Cardiac atrium fibroblast (primary cell): Measurements from ENCODE around the genes SP8 and TOMM7.

DNA sequence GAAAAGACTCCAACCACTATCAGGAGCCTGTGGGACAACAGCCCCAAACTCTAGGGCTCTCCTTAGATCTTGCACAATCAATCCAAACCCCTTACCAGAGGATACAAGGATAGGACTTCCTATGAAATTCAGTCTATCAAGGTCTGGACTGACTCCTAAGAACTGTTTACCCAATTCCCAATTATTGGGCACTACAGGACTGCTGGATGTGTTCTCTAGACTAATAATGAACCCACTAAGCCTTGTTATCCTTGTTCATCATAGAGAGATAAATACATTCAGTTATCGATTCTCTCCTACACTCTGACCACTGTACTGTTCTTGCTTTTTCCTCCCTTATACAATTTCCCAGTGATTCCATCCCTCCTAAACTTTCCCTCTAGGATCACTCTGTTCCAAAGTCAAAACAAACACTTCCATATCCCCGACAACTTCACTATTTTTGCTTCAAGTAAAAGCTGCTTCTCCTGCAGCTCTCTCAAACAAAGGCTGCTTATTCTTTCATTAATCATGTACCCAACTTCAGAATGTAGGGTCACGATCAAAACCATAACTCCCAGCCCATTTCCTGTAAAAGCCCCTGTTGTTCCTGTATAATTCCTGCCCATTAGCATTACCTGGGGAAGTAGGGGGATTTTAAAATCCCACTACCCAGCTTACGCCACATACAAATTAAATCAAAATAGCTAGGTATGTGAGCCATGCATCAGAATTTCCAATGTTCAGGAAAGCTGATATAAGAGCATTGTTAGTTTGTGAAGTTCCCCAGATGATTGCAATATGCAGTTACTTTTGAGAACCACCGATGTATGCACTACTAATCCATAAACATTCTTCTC lies 19.0 kb downstream of the SNX13 start:
- RAMPAGE, long total RNA, result no peak

DNA sequence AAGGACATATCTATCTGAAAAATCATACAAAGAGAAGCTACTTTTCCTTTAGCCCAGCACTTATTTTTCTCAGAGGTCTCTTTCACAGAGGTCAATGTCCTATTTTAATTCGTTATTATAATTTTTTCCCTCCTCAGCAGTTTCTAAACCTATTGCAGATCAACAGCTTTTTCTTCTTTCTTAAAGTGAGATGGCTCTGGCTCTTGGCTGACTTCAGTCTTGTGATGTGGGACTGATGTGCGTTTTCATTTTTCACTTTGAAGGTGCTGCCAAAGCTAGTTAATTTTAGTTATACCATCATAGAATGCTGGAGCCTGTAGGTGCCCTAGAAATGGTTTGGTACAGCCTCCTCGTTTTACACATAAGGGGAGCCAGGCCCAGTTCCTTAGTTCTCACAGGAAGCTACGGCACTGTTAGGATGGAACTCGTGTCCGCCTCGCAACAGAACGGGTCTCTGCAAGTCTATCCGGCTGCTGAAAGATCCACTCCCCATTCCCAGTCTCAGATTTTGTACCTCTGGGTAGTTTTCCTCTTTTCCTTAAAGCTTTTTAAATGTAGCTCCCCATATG lies 173.1 kb upstream of the PRPS1L1 start:
- RAMPAGE, long total RNA, result no peak

DNA sequence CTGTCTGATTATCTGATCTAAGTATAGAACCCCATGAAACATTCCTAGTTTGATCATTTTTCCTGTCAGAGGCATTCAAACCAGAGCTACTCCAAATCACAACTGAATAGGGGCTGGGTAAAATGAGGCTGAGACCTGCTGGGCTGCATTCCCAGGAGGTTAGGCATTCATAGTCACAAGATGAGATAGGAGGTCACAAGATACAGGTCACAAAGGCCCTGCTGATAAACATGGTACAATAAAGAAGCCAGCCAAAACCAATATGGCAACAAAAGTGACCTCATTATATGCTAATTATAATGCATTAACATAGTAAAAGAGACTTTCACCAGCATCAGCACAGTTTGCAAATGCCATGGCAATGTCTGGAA lies 37.4 kb downstream of the TWIST1 start:
- RAMPAGE, long total RNA, result no peak

DNA sequence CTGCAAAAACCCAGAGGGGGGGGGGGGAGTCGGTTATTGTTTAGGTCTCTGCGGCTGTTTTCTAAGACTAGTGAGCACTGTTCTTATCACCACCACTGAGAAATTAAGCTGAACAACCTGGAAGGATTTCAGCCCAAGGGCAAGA lies 1.4 kb downstream of the TWIST1 start:
- RAMPAGE, long total RNA, result no peak

DNA sequence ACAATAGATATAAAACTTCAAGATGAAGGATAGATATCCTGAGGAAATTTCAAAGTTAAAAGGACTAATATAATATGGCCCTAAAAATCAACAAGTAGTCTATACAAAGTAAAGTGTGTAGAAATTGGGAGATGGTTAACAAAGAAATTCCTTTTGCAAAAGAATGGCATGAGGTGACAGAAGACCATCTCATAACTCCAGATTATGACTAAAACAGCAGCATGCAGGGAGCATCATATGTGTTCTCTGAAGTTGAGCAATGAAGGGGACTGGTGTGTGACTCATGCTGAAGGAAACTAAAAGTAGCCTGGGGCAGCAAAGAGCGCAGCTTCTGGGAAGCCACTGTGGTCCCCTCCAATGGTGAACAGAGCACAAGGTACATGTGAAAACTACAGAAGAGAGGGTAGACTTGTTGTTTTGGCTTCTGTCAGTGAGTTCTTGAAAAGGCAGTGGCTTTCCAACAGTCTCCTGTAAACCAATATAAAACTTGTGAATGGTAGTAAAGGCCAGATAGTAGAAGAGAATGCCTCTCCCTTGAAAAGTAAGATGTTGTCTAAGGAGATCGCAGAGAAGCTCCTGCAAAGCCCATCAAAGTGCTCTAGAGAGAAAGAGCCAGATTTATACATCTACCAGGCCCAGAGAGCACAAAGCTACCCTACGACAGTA lies 133.3 kb downstream of the MACC1 start:
- RAMPAGE, long total RNA, result no peak

GRCh38 chr7:20201315-20201946 lies 15.8 kb downstream of the MACC1 start:
- RAMPAGE, long total RNA, result no peak

DNA sequence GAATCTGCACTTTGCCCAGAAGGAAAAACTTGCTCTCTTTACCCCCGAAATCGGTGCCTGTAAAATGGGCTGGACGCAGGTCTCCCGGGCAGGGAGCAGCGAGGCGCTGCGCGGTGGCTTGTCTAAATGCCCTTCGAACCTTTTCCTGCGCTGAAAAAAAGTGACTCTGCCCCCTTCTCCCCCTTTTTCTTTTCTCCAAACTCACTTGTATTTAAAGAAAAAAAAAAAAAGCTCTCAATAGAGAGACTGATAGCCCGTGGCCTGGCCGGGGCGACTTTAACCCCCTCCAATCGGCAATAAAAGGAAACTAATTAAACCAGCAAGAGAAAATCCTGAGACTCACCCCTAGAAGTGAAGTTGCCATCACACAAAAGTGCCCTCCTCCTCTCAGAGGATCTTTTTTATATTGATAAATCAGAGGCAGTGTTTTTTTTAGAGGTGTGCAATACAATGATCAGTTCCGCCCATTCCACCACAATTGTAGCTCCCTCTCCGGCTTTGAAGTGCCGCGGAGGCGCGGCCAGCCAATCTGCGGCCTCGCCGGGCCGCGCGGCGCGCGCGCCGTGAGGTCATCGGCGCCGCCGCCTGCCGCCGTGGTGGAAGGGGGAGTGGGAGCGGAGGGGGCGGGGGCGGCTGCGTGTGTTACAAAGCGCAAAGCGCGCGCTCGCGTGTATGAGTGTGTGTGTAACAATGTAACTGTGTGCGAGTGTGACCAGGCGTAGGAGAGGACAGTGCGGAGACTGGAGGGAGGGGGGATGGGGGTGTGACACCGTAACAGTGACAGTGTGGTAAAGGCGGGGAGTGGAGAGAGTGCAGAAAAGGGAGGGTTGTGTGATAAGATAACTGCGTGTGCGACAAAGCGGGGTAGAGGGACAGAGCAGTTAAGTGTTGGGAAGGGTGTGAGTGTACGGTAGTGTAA lies at the start of gene SP8:
TSS of gene SP8 (minus strand) at position 452 of the 919 bp plus-strand sequence.
- RAMPAGE, long total RNA, result no peak

DNA sequence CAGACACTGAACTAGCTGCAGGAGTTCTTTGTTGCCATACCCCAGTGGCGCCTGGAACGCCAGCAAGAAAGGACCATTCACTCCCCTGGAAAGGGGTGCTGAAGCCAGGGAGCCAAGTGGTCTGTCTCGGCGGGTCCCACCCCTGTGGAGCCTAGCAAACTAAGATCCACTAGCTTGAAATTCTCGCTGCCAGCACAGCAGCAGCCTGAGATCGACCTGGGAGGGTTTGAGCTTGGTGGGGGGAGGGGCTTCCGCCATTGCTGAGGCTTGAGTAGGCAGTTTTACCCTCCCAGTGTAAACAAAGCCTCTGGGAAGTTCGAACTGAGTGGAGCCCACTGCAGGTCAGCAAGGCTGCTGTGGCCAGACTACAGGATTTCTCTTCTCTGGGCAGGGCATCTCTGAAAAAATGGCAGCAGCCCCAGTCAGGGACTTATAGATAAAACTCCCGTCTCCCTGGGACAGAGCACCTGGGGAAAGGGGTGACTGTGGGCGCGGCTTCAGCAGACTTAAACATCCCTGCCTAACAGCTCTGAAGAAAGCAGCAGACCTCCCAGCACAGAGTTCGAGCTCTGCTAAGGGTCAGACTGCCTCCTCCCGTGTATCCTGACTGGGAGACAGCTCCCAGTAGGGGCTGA lies 281.1 kb upstream of the SP4 start:
- RAMPAGE, long total RNA, result no peak

DNA sequence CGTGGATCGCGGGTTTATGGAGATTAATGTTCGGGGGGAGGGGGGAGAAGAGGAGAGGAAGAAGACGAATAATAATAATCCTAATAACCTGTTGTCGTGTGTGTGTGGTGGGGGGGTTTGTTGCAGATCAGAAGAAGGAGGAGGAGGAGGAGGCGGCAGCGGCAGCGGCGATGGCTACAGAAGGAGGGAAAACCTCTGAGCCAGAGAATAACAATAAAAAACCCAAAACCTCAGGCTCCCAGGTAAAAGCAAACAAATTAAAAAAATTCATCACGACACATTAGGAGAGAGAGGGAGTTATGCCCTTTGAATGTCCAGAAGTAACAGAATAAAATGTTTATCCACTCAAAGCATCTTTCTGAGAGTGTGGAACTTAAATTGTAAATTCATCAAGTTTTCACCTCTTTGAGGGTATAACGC lies 678 bp downstream of the SP4 start:
- RAMPAGE, long total RNA, result no peak

- RAMPAGE, long total RNA, result no peak
Measured at GRCh38 chr7:21944485-21945027, 1.1 kb downstream of the CDCA7L start.

- RAMPAGE, long total RNA, result no peak
Measured at GRCh38 chr7:22363771-22364400, 6.9 kb upstream of the RAPGEF5 start.

DNA sequence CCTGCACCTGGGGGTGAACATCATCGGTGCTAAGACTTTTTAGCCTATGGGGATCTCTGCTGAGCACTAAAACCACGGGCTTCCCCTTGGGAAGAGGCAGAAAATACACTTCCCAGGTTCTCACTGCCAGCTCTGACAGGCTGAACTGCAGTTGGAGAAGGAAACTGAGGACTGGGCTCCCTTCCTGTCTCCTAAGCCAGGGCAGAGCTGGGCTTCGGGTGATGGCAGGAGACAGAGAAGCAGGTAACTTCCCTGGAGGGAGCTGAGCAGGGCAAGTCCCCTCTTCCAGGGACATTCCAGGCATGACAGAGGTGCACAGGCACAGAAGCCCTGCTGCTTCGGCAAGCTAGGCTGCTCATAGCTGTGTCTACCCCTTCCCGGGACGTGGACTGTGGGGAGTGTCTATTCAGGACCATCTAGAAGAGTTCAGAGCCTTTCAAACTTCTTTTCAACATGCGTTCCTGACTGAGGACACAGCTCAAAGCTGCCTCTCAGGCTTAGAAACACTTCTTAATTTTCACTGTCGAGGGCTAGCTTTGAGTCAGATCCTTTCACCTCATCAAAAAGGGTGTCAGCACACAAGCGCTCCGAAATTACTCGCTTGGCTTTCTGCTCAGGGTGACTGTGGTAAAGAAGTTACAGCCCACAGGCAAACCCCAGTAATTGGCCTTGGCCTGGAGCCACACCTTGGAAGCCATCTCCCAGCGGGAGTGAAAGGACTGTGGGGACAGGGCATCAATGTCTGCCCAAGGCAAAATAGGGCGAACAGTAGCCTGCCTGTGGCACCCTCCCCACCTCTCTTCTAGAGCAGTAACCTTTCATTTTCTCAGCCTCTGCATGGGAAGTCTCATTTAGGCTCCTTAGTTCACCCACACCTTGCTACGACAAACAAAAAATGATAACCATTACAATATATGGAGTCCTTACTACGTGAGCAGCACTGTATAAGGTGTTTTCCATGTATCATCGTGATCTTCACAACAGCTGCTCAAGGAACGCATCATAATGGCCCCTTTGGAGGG lies 63.8 kb upstream of the STEAP1B start:
- RAMPAGE, long total RNA, result no peak

DNA sequence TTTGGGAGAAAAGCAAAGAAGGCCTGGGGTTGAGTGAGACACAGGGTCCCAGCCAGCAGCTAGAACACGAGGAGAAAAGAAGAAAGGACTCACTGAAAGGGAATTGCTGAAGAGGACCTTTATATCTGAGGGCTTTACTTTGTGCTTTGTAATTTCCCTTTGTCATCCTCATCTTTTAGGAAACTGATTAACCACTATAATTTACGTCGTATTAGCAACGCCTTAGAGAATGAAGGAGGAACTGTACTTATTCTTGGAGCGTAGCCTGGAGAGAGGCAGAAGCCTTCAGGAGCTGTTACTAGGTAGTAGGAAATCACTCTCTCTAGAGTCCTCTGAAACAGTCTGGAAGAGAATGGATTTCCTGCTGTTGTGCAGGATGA lies 101.0 kb upstream of the STEAP1B start:
- RAMPAGE, long total RNA, result no peak

GRCh38 chr7:22811929-22813010 lies 10.4 kb downstream of the TOMM7 start:
- RAMPAGE, long total RNA, result no peak

DNA sequence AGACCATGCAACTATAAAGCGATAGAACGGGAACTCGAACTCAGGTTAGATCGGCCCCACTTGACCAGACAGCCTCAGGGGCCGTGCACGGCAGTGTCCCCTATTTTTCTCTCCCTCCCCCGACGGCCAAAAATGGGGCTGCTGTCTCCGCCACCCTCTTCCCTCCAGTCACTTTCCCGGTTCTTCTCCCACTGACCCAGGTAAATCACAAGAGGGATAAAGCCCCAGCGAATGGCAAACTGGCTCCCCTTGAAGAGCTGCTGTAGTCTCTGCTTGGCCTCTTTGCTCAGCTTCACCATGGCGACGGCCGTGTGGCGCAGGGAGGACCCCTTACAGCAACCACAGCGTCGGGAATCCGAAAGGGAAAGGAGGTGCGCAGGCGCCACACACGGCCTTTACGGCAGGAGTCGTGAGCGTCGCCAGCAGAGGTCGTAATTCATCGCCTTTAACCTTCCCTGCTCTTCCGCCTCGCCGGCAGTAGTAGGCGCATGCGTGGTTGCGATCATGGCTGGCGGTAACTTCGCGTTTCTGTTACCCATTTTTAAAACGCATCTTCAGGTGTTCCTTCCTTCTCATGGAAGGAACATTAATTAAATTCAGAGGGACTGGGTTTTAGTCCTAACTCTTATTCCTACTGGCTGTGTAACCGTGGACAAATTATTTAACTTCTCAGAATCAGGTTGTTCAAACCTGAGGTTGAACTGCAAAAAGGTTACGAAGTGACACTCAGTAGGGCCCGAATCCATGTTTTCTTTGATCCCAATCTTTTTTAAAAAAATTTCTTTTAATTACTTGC lies at the start of gene TOMM7:
TSS of gene TOMM7 (minus strand) at position 369 of the 796 bp plus-strand sequence.
- RAMPAGE, long total RNA, result start-site peak on the minus strand centred at position 336 of the sequence, 74 bp wide, 801 and 186 reads in 2 replicates

GRCh38 chr7:22853667-22853919 lies 30.9 kb upstream of the TOMM7 start:
- RAMPAGE, long total RNA, result no peak

- RAMPAGE, long total RNA, result no peak
Measured at GRCh38 chr7:22856441-22857229, 34.0 kb upstream of the TOMM7 start.

DNA sequence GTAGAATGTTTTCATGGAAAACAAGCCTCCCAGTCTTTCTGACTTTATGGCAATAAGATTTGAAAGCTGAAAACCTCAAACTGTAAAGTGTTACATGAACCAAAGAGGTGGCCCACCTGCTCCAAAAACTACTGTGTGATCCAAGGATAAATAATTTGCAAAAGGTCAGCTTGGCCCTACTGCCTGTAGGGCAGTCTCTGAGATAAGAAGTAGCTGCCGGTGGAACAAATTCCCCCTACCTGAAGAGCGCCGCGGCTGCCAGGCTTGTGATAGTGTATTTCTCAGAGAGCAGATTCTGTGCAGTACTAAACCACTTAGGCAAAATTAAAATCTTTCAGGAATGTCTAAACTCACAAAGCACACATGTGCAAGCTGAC lies 1.2 kb downstream of the HYCC1 start:
- RAMPAGE, long total RNA, result no peak

DNA sequence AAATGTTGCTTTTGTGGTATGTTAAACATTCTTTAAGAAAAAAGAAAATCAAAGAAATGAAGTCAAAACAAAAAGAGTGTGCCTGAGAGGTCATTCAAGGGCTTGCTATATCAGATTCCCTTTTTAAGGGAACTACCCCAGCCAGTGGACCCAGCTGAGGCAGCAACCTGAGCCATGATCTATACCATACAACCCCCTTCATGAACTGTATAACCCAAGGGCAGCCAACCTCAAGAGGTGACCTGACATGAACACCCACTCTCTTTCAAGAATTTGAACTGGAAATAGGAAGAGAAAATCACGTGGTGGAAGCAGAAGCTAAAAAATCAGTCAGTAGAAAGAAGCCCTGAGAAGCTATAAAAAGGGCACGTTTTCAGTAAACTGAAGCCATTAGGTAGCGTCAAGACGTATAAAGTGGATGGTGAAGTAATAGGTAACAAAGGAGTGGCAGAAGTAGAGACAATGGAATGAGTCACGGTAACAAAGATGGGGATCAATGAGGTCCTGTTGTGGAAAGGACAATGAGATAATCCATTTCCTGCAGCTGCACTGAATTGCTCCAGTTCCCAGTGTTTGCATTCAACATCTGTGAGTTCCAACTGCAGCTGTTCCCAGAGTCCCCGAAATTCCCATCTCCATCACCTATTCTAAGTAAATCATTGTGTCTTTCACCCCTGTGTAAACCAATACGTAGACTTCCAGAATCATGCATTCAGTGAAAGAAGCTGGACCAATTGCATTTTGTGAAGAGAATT lies 4.7 kb upstream of the HYCC1 start:
- RAMPAGE, long total RNA, result no peak

DNA sequence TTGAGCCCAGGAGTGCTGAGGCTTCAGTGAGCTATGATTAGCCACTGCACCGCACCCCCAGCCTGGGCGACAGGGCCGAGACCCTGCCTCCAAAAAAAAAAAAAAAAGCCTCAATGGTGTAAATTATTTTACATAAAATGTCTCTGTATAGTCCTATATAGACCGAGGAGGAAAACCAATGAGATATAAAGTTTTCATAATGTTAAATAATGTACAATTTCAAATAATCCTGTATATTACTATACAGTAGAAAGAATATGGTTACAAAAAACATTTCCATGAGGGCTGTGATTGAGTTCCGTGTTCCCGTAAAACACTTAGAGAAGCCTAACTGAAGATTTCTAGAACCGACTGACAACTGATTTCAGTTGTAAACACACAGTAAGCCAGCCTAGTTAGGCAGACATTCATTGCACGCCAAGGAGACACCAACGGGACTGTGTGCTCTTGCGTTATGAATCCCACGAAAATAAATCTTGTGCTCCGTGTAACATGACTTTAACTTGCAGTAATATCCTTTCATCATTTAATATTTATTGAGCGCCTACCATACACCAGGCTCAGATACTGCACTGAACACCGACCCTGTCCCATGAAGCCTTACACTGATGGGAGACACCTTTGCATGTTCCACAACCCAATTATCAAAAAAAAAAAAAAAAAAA lies 580 bp upstream of the KLHL7 start:
- RAMPAGE, long total RNA, result no peak